ENCODE results near the genes P2RY14, AADACL2, SUCNR1 and MBNL1.

GRCh38 chr3:151226244-151226560, 23.2 kb upstream of the GPR171 start:
- PRO-cap: no peak

- PRO-cap: no peak
Observed at GRCh38 chr3:151278226-151279019, at the start of gene P2RY14. TSS of gene P2RY14 (minus strand) at chr3:151278542.

GRCh38 chr3:151733818-151734112, at the start of gene AADACL2:
TSS of gene AADACL2 (plus strand) at chr3:151733927.
- PRO-cap: no peak

GRCh38 chr3:151871580-151872188, 1.8 kb upstream of the SUCNR1 start:
- PRO-cap: no peak

DNA sequence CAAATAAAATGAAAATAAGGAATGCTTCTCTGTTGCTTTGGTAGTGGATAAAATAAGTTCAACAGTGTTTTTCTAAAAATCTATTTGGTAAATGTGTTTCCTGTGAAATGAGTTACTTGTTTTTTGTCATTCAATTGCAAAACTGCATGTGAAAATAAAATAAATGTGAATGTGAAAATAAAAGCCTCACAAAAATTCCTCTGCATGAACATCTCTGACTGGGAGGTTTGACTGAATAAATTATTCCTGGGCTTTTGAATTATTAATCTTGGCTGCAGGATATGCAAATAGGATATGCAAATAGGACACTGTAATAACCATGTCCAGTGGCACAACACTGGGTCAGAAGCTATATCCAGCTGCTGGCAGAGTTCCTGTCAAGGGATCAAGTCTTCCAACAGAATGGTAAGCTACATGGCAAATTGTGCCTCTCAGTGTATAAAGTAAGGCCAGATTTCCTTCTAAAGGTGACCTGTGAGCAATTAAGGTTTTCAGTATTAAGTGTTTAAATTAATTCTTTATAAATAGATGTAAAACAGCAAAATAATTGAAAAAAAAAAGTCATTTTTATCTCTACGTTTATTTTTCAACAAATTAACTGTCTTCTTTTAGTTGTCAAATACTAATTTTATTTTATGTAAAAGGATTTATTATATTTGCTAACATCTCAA, at the start of gene SUCNR1:
Gene SUCNR1 (plus strand): TSS at position 342 of the 671 bp plus-strand sequence.
- PRO-cap: no peak

GRCh38 chr3:151926837-151927310, 53.4 kb downstream of the SUCNR1 start:
- PRO-cap: no peak

DNA sequence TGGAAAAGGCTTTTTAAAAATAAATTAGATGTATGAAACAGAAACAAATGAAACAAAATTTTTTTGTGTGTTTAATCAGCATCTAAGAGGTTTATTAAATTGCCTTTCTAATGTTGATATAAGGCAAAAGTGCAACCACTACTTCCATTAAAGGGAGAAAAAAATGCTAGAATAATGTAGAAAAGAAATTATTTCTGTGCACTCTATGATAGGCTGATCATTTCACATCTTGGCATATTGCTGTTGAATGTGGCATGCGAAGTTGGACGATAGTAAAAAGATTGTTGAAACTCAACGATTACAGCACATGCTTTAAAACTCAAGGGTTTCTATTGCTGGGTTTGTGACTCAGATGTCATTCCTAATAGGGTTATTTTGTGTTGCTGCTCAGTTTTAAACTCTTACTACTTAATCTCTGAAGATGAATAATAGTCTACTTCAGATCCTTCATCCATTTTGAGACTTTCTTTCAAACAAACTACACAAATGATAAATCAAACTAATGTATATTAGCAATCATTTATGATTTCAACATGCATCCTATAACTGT, 71.4 kb upstream of the MBNL1 start:
- PRO-cap: no peak

GRCh38 chr3:152199188-152199912, 69.4 kb upstream of the MBNL1 start:
- PRO-cap: no peak

GRCh38 chr3:152244045-152244483, 24.7 kb upstream of the MBNL1 start:
- PRO-cap: no peak

DNA sequence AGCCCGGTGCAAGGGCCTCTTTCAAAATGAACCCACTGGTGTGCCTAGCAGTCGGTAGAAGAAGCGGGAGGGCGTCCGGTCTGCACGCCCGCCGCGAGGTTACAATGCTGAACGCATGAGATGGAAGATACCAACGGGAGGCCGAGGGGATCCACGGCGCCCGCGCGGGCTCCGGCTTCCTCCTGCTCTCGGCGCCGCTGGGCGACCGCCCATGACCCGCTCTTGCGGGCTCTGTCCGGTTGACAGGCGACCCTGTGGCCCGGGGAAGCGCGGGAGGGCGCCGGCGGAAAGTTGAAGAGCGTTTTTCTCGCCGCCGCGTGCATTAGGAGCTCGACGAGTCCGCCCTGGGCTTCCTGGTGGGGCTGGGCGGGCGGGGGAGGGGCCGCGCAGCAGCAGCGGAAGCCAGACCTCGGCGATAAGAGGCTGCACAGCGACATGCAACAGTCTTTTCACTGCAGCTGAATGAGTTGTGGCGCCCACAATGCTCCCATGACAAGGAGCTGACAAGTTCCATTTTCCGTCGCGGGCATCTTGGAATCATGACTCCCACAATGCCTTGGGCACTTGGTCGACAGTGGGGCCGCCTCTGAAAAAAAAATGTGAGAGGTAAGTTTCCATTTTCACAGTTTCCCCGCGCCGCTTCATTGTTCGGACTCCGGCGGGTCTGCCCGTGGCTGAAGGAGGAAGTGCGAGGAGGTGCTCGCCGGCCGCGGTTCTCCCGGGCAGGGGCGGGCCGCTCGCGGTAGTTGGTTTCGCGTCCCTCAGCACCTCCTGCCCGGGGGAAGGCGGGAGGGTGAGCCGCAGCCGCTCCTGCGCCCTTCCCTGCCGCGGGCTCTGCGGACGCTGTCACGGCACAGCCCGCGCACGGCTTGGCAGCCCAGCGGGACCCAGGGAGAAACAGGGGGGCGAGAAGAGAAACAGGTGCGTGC, at the start of gene MBNL1:
Gene MBNL1 (plus strand): TSS at position 443 of the 929 bp plus-strand sequence.
- PRO-cap: bidirectional peak, plus-strand start at position 126 of the sequence, minus-strand start at position 103 of the sequence; bidirectional peak, plus-strand start at position 443 of the sequence, minus-strand start at position 332 of the sequence; bidirectional peak, plus-strand start at position 655 of the sequence, minus-strand start at position 688 of the sequence; bidirectional peak, plus-strand start at position 818 of the sequence, minus-strand start at position 838 of the sequence

GRCh38 chr3:152298509-152299162, 29.9 kb downstream of the MBNL1 start:
- PRO-cap: bidirectional peak, plus-strand start at chr3:152298800, minus-strand start at chr3:152298729; bidirectional peak, plus-strand start at chr3:152299221, minus-strand start at chr3:152299042

DNA sequence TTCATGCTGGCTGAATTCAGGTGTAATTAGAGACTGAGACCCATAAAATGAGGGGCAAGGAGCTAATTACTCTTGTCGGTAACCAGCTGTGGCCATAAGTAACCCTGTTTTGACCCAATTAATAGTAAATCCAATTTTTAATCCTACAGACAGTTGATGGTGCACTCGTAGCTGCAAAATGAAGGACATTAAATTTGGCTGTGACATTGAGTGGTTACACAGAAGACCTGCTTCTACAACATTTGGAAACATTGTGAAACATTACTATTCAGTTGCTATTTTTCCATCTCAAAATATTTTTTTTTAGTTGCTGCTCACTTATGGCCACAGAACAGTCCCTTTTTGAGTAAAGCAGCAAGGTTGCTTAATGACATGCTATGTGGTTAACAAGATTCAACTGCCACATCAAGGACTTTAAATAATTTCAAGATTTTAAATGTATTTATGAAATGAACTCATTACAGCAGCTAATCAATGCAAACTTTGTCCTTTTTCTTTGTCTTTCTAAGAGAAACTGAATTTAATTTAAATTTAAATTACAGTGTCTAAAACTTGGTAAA, 33.1 kb downstream of the MBNL1 start:
- PRO-cap: no peak

- PRO-cap: no peak
Observed at GRCh38 chr3:152305503-152306823, 37.2 kb downstream of the MBNL1 start.

GRCh38 chr3:152315965-152316760, 47.4 kb downstream of the MBNL1 start:
- PRO-cap: no peak

DNA sequence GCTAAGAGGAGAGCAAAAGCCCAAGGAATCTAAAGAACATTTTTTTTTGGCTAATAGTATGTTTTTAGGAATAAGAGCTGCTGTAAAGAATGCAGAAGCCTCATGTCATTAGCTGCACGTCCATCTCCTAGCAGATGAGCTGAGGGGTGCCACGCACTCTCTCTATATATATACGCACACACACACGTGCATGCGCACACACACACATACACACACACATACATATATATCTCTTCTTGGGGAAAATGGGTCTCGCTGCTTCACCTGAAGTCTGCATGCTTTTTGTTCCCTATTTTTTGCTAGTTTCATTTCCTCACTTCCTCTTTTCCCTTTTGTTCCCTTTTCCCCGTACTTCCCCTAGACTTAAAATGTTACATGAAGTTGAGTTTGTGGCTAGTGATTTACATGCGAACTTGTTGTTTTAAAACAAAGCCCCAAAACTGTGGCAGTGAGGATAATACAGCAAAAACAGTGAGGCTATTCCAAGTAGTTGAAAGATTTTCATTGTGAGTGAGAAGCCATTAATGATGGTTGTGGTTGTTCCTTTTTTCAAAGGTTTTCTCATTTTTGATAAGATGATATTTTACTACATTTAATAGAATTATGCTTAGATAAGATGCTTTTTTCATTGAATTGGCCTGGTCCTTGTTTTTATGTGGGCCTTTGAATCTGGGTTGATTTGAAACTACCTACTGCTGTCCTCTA, 108.0 kb downstream of the MBNL1 start:
- PRO-cap: unidirectional peak, minus-strand start at position 136 of the sequence

- PRO-cap: no peak
Observed at GRCh38 chr3:152425618-152426300, 157.0 kb downstream of the MBNL1 start.

DNA sequence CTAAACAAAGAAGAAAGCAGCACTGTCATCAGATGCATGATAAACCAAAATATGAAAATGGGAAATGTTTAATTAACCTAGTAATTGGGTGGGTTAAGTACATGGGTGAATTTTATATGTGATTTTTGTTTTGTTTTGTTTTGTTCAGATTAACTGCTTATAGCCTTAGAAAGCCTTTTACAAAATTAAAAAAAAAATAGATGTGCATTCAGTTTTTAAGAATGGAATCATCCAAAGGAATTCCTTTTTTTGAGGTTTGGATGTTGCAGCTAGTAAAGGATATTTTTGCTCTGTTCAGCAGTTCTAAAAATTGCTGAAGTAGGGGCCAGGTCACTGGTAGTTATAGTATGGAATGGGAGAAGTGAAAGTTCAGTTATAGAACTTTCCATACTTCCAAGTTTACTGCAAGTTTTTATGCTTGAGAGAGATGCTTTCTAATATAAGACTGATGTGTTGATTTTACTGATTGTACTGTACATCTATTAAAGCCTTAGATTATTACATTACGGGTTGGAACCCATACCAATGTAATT, 194.8 kb downstream of the MBNL1 start:
- PRO-cap: no peak

DNA sequence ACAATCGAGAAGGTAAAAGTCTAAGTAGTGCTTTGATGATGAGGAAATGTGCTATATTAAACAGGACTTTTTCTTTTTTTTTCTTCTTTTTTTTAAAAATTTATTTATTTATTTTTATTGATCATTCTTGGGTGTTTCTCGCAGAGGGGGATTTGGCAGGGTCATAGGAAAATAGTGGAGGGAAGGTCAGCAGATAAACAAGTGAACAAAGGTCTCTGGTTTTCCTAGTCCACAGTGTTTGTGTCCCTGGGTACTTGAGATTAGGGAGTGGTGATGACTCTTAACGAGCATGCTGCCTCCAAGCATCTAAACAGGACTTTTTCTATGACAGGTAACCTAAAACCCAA, 104.6 kb downstream of the P2RY1 start:
- PRO-cap: no peak

DNA sequence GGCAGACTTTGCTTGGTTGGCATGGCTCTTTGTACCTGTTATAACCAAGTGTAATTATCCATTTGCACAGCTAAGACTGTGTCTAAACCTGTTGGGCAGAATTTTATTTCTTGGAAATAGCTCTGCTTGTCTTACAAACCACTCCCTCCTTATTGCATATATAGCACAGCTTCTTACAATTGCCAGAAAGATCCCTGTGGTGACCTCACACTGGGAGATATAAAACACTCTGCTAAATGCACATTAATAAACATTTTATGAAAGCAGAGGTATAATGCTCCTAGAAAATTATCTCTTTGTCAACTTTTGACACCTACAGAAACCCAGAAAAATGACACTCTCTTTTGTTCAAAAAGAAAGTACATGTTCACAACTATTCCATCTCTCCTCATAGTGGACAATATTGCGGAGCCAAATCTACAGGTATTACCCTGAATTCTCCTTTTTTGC, 107.1 kb downstream of the P2RY1 start:
- PRO-cap: no peak

GRCh38 chr3:153506316-153506543, 344.2 kb downstream of the RAP2B start:
- PRO-cap: no peak